ENCODE measurements around the genes GLMN and FNBP1L.

DNA sequence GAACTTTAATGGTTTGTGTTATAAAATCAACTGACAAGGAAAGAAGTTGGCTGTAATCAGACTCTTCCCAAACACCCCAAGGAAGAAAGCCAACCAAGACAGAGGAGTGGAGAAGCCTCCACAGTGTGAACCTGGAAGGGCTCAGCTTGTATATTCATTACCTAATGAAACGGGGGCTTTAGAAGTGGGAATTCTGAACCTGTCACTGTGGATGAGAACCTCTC is 70.2 kb downstream of the TGFBR3 start:
- PRO-cap = no peak

DNA sequence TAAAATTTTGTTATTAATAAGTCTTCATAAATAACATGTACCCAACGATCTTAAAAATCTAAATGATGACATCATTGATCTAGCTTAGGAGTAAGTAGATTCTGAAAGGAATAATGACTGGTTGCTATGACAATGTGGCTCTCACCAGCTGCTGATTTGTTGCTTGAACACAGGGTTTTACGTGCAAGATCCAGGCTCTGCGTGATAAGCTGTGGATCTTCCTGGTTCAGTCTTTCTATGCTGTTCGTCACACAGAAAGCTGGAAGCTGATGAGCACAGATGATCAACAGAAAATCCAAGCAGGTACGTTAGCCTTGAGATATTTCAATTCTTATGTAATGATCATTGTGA is 49.0 kb upstream of the C1orf146 start:
- PRO-cap = no peak

GRCh38 chr1:92298420-92299617 is at the start of gene GLMN:
Gene GLMN, minus strand, starts transcription at chr1:92298987.
- PRO-cap = bidirectional peak, plus-strand start at chr1:92298753, minus-strand start at chr1:92298743; bidirectional peak, plus-strand start at chr1:92299059, minus-strand start at chr1:92298974

GRCh38 chr1:92588385-92589166 is 101.9 kb upstream of the GFI1 start:
- PRO-cap = no peak

DNA sequence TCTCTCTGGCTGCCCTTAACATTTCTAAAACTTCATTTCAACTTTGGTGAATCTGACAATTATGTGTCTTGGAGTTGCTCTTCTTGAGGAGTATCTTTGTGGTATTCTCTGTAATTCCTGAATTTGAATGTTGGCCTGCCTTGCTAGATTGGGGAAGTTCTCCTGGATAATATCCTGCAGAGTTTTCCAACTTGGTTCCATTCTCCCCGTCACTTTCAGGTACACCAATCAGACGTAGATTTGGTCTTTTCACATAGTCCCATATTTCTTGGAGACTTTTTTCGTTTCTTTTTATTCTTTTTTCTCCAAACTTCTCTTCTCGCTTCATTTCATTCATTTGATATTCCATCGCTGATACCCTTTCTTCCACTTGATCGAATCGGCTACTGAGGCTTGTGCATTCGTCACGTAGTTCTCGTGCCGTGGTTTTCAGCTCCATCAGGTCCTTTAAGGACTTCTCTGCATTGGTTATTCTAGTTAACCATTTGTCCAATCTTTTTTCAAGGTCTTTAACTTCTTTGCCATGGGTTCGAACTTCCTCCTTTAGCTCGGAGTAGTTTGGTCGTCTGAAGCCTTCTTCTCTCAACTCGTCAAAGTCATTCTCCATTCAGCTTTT is 147.5 kb upstream of the GFI1 start:
- PRO-cap = no peak

- PRO-cap = no peak
Observed at GRCh38 chr1:92783554-92783945, 1.4 kb downstream of the EVI5 start.

DNA sequence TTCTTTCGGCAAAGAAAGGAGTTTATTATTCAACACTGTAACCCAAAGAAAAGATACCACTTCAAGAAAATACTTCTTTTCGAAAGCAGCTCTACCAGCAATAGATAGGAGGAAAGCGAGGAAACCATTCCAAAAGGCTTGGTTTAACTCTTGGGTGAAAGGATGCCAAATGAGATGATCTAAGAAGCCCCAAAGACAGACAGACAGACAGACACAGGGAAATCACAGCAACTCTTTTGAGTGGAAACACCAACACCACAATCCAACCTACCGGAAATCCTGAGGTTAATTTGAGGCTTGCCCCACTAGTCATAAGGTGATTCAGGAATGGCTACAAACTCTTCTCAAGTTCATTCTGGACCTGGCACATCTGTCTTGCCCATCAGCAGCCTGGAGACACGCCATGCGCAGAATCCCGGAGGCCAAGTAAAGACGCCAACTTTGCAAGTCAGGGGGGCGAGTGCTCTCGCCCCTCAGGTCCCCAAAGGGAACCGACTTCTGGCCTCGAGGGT is 869 bp downstream of the EVI5 start:
- PRO-cap = no peak

DNA sequence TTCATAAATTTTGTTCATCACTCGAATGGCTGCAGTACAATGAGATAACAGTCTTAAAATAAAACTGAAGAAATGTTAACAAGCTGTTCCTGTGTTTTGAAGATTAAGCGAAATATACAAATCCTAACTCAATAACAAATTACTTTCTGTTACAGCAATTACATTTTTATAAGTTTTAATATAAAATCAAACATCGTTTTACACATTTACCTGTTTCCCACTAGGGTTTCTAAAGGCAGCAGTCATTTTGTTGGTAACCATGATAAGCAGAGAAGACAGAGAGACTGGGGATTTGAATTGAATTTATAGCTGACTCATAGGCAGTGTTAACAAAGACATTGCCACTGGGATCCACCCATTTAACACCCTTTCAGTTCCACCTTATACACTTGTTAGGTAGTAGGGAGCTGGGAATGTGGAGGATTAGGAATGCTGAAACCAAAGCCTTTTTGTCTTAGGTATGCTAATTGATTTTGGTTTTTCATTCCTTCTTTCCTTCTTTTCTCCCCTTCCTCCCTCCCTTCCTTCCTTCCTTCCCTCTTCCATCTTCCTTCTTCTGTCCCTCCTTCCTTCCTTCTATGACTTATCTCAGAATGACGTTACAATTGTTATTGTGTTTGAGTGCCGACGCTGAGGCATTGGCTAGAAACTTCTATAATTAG is 7.4 kb upstream of the EVI5 start:
- PRO-cap = unidirectional peak, minus-strand start at position 277 of the sequence

DNA sequence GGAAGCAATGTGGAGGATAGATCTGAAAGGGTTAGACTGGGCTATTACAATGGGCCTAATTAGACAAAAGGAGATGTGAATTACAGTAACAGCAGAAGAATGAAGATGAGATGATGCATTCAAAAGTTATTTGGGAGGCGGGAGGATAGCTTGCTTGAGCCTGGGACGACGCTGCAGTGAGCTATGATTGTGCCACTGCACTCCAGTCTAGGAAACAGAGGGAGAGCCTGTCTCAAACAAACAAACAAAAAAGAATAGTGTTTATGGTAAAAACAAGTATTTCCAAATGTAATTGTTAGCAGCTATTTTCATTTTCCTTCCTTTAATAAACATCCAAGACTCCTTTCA is 10.8 kb downstream of the DIPK1A start:
- PRO-cap = no peak

- PRO-cap = no peak
Observed at GRCh38 chr1:92956977-92957585, 4.2 kb downstream of the DIPK1A start.

- PRO-cap = unidirectional peak, minus-strand start at chr1:92995595
Observed at GRCh38 chr1:92995481-92995937, 34.2 kb upstream of the DIPK1A start.

DNA sequence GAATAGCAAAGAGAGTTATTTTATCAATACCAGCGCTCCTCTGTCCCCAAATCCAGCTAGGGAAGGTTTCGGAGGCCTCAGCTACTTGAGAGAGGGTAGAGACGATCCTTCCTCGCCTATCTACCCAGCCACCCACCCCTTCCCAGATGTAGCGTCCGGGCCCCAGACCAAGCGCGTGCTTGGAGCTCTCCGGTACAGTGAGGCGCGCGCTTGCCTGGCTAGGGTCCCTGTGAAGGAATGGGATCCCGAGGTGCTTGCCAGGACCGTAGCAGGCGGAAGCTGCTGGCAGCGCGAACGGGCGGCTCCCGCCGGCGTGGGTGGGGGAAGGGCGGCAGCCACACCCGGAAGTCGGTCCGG is 219 bp upstream of the DR1 start:
- PRO-cap = bidirectional peak, plus-strand start outside the sequence, minus-strand start at position 315 of the sequence

GRCh38 chr1:93447808-93448330 is at the start of gene FNBP1L:
Gene FNBP1L, plus strand, starts transcription at chr1:93448118.
- PRO-cap = bidirectional peak, plus-strand start at chr1:93448137, minus-strand start at chr1:93448009

GRCh38 chr1:93473605-93474204 is 25.8 kb downstream of the FNBP1L start:
- PRO-cap = no peak

DNA sequence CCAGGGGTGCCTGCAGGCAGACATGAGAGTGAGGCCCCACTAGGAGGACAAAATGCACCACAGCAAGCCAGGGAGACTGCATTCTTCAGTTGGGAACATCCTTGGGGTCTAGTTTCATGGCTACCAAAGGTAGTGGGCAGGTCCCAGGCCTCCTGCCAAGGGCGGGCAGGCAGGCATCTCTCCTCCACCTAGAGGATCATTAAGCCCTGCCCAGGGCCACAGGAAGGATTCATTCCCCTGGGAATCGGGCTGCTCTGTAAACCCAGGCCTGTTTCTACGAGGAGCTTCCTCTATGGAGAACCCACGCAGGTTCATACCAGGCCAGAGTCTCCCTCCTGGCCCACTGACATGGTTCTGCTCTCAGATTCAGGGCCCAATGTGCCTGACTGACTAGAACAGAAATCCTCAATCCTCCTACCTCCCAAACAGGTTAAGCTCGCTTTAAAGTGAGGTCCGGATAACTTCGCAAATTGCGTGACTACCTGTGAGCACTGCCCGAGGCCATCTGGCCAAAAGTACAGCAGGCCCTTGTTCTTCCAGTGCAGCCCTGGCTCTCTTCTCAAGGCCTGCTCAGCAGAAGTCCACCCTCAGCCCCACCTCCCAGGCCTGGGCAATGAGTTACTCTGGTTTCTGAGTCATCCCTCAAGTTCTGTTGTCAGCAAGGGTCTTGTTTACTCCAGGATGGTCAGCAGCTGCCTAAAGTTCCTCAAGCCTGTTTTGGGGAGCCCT is 102.0 kb downstream of the BCAR3 start:
- PRO-cap = unidirectional peak, minus-strand start at position 507 of the sequence

DNA sequence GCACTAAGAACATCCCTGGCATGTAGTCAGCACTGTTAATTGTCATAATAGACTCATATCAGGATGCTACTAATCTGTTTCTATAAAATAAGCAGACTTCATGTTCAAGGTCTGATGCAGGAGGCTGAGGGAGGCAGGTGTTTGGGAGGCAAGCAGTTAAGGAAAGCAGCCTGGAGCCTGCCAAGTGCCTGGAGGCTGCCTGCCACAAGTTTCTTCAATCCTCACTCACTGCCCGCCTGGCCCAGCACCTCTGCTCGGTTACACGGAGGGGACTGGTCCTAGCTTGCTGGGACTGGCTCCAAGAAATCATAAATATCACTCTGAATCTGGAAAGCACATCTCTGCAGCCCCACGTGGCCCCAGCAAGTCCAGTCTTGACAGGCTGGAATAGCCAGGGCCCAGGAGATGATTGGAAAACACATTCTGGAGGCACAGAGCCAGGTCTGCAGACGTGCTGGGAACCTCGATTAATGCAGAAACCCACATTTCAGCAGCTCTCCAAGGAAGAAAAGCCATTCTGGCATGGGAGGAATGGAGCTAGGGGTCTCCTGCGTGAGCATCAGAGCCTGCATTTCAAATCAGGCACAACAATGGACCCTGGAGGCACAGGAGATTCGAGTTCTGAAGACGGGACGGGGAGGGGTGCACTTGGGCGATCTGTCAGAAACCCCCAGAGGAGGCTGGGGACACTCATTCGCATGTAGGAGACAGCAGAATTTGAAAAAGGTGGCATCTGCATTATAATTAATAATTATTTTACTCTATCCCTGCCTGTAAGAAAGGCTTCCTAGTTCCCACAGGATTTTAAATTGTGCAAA is 83.8 kb downstream of the BCAR3 start:
- PRO-cap = no peak

DNA sequence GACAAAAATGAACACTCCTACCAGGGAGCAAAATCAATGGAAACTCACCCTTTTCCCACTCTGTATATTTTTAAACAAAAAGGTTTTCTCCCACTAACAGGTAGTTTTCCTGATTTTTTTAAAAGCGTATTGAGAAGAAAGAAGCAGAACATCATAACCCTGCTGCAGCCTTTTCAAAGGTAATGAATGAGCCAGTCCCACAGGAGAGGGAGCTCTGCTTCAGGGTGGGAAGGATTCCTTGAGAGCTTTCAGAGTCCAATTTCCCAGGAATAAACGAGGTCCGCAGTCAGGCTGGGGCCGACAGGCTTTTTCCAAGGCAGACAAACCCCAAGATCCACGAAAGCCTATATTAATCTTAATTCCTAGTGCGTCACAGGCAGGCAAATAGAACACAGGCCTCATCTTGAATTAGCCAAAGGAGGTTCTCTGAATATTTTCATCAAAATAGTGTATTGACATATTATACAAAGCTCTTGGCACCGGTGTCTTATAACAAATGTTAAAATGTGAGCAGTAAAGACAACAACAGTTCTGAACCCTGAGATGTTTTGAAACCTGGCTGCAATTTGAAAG is 68.7 kb downstream of the BCAR3 start:
- PRO-cap = no peak

GRCh38 chr1:93614748-93615636 is 66.6 kb downstream of the BCAR3 start:
- PRO-cap = no peak

DNA sequence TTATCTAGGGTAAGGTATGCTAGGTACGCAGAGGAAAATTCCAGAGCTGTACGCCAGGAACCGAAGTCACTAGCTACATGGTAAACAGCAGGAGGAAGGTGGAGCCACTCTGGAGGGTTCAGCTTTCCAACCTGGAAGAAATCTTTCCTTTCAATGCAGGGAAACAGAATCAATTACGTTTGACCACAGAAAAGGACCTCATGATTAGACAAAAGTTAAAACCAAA is 43.1 kb downstream of the BCAR3 start:
- PRO-cap = no peak

GRCh38 chr1:93654639-93655296 is 26.9 kb downstream of the BCAR3 start:
- PRO-cap = no peak